ENCODE measurements around a stretch of chr14.

DNA sequence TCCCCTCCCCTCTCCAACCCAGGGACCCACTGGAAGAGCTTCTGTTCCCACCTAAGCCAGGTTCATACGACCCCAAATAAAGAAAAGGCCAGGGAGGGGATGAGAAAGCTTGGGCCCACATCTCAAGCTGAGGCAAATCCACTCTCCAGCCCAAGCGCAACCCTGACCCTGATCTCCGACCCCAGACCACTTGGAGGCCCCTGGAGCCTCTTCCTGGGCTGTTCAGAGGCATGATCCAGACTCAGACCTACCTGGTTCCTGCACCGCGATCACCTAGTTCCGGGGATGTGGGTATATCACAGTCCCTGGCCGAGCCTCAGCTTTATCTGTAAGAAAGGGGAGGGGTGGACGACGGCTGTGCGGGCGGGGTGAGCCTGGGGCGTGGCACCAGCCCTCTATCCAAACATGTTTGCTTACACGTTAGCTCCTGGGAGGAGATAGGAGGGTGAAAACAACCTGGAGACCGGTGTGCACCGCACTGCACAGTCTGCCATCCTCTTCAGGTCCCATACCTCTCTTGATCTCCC lies 1.3 kb downstream of the ANKRD9 start:
- RRBS: no CpG with 5 or more reads among the region's 15 CpGs

DNA sequence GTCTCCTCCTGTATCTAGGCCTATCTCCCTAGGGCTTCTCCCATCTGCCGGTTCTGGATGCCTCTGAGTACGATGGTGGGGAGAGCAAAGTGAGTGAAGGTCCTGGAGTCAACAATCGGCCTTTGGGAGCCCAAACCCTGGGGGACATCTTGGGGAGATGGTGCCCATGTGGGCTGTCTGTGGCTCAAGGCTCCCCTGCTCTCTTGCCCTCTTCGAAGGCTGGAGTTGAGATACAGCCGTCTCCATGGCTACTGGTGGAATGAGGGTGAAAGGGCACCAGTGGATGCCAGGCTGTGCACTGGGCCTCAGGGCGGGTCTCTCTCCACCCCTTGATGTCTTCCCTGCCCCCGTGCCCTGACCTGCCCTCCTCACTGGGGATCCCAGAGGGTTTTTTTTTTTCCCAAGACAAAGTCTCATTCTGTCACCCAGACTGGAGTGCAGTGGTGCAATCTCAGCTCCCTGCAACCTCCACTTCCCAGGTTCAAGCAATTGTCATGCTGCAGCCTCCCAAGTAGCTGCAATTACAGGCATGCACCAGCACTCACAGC lies 2.0 kb upstream of the ANKRD9 start:
- RRBS: no CpG with 5 or more reads among the region's 7 CpGs

- RRBS: no CpG with 5 or more reads among the region's 2 CpGs
These were observed 22.6 kb upstream of the ANKRD9 start for GRCh38 chr14:102532181-102532569.

DNA sequence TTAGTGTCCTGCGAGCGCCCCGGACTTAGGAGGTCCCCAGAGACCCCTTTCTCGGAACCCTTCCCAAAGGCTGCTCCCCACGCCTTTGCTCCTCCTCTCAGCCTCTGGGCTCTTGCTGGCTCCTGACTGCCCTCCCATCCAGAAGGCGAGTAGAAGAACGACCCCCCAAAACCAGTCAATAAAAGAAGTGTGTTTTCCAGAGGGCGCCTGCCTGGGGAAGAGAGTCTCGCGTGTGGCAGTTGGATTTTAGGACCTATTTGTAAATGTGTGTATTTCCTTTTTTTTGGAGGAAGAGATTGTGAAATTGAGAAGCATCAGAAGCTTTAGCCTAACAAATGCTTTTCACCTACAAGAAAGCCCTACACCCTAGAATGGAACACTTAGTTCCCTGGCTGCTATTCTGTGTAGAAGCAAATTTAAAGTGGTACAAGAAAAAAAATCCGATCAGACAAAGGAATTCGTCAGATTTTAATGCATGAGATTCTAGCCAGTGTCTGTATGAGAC lies 1.3 kb downstream of the RCOR1 start:
- RRBS: no CpG with 5 or more reads among the region's 12 CpGs

DNA sequence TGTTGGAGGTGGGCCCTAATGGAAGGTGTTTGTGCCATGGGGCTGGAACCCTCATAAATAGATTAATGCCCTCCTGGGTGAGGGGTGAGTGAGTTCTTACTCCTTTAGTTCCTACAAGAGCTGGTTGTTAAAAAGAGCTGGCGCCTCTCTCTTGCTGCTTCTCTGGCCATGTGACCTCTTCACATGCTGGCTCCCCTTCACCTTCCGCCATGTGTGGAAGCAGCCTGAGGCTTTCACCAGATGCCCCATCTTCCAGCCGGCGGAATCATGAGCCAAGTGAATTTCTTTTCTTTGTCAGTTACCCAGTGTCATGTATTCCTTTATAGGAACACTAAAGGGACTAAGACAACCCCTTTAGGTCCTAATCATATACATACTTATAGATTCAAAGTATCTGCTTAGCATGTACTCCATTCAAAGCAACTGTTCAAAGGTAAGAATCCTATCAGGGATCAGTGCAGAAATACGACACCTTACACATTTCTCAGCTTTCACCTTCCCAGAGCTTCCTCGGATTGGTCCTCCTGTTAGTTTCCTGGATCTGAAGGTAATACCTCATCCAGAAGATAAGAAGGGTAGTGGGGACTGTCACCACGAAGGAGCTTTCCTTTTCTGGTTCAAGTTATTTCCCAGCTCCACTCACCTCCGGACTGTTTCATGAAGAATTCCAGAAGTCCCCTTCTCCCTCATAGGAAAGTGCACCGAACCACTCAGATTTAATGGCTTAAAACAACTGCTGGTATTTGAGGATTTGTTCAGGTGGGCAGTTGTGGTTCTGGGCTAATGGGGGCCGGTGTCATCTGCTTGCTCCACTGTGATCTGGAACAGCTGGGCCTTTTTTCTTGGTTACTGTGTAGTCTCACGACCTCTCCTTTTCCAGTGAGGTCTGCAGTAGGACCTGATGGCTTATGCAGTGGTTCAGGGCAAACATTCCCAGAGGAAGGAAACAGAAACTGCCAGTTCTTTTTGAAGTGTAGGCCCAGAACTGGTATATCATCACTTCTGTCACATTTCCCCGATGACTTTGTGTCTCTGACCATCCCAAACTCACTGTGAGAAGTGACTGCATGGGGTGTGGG lies 38.0 kb downstream of the RCOR1 start:
- RRBS: no CpG with 5 or more reads among the region's 12 CpGs

DNA sequence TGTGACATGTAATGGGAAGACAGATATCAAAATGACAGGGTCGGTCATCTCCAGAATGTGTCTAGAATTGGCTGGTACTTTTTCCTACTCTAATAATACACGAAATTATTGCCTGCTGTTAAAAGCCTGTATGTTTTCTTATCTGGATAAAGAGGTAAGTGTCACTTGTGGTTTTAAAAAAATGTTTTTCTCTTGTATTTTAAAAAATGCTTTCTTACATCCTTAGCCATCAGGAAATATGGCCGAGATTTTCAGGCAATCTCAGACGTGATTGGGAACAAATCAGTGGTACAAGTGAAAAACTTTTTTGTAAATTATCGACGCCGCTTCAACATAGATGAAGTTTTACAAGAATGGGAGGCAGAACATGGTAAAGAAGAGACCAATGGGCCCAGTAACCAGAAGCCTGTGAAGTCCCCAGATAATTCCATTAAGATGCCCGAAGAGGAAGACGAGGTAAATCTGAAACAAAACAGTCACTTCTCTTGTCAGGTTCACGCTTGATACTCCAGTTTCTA lies 55.2 kb upstream of the TRAF3 start:
- RRBS: no CpG with 5 or more reads among the region's 10 CpGs

DNA sequence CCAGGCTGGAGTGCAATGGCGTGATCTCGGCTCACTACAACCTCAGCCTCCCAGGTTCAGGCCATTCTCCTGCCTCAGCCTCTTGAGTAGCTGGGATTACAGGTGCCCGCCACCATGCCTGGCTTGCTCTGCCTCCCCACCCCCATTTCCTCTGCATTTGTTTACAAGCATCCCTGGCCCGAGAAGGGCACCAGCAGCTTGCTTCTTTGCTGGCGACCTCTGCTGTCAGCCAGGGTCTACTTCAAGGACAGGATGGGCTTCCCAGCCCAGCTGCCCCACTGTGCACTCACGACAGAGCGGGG lies 4.1 kb upstream of the TRAF3 start:
- RRBS: no CpG with 5 or more reads among the region's 7 CpGs

DNA sequence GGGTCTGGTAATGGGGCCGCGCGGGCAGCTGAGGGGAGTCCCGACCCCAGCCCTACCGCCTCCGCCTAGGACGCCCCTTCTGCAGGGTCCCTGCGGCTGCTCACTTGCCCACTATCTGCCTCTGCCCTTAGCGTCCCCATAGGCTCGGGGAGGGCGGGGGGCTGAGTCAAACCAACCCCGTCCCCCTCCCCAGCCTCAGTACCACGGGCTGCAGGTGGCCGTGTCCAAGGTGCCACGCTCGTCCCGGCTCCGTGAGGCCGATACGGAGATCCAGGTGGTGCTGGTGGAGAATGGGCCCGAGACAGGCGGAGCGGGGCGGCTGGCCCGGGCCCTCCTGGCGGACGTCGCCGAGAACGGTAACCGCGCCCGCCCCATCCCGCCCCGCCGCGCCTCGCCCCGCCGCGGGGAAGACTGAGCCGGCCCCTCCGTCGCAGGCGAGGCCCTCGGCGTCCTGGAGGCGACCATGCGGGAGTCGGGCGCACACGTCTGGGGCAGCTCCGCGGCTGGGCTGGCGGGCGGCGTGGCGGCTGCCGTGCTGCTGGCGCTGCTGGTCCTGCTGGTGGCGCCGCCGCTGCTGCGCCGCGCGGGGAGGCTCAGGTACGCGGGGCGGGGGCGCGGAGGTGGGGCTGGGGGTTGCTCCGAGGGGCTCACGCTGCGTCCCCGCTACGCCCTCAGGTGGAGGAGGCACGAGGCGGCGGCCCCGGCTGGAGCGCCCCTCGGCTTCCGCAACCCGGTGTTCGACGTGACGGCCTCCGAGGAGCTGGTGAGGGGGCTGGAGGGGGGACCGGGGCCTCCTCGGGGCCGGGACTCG lies 7.5 kb downstream of the AMN start:
- RRBS: 6% methylated on average over 27 of the region's 93 CpGs

GRCh38 chr14:102930542-102931715 lies 8.5 kb downstream of the AMN start:
- RRBS: 11% methylated on average over 3 of the region's 57 CpGs

GRCh38 chr14:102943907-102944640 lies 21.6 kb downstream of the AMN start:
- RRBS: 82% methylated on average over 7 of the region's 35 CpGs

- RRBS: no CpG with 5 or more reads among the region's 15 CpGs
These were observed 47.6 kb downstream of the AMN start for GRCh38 chr14:102970028-102970568.

DNA sequence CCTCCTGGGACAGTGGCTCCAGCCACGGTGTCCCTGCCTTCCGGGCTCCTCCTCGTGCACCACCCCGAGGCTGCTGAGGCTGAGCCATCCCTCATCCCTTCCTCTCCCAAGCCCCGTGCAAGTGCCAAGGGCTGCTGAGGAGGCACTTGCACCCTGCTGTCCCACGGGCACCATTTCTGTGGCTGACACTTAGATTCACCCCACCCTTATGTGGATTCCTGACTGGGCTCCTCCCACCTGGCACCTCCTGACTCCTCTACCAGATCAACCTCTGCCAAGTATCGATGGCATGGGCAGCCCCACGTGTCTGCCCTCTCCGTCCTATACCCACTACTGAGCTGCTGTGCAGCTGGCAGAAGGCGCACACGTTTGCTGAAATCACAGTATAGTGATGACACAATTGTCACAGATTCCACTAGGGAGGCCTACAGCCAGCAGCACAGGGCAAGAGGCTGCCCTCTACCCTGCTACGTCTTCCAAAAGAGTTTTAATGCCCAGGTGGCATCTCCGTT lies 53.2 kb downstream of the CDC42BPB start:
- RRBS: 93% methylated on average over 2 of the region's 13 CpGs

DNA sequence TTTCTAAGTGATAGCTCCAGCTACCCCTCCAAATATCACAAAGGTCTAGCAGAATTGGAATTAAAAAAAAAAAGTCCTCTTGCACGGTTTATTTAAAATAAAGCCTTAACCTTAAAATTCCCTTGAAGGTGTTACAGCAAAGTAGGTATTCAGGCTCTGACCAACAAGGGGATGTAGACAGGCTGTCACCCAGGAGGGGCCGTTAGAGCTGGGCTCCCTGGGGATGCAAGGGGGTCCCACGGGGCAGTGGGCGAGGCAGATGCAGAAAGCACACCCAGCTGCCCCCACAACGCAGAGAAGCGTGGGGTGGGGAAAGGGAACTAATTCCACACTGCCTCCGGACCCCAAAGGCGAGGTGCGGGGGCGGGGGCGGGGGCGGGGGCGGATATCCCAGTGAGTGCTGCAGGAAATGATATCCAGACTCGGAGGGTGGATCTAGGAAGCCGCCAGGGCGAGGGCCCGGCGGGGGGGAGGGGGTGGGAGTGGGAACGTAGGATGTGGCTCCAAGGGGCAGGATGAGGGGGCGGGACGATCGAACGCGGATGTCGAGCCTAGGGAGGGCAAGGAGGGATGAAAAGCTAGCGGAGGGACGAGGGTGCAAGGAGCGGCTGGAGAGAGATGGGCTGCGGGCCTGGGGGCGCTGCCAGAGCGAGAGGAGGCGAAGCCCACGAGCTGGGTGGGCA lies 1.0 kb downstream of the CDC42BPB start:
- RRBS: no CpG with 5 or more reads among the region's 33 CpGs

DNA sequence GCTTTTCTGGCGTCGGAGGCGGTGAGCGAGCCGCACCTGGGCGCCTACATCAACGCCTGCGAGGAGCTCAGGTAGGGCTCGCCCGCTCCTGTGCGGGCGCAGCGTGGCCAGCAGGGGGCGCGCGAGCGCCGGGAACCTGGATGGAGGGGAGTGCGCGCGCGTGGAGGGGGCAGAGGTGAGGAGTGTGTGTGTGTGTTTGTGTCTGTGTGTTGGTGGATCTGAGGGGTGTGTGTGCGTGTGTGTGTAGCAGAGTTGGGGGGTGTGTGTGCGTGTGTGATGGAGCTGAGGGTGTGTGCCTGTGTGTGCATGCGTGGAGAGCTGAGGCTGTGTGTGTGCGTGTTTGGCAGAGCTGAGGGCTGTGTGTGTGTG lies 10.5 kb downstream of the EXOC3L4 start:
- RRBS: no CpG with 5 or more reads among the region's 26 CpGs

DNA sequence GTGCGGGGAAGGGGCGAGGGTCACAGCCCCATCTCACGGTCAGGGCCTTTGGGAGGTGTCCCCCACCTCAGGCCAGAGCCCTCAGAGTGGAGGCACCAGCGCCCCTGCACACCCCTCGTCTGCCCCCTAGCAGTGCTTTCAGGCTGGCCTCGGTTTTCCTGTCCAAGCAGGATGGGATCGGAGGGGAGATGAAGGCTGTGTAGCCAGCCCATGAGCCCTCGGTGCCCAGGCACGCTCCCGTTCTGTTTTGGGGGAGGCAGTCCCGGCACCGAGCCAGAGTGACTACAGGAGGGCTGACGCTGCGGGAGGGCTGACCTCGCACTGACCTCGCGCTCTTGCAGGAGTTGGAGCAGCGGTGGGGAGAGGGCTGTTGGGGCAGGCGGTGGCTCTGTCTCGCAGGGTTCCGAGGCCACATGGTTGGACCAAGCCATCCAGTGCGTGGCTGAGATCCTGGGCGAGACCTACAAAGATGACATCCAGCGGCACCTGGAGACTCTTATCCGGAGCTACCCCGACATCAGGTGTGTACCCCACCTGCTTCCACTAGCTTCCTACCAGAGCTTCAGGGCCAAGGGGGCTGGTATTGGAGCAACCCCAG lies 13.6 kb downstream of the EXOC3L4 start:
- RRBS: no CpG with 5 or more reads among the region's 26 CpGs

DNA sequence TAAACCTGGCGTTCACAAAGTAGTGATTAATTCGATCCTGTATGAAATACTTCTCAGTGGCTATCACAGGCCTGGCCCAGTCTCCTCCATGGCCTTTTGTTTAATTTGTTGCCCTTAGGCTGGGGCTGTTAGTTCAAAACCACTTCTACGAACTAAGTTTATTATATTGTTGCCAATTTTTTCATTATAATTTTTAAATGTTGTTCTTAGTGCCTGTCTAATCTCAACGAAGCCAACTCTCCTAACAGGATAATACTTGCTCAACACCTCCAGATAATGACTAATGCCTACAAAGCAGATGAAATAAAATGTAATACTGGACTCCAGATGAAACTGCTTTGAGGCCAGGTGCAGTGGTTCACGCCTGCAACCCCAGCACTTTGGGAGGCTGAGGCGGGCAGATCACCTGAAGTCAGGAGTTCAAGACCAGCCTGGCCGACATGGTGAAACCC lies 62.4 kb downstream of the TNFAIP2 start:
- RRBS: no CpG with 5 or more reads among the region's 7 CpGs

GRCh38 chr14:103194396-103194595 lies 71.0 kb downstream of the TNFAIP2 start:
- RRBS: no CpG with 5 or more reads among the region's 2 CpGs

- RRBS: no CpG with 5 or more reads among the region's 6 CpGs
These were observed 85.1 kb downstream of the TNFAIP2 start for GRCh38 chr14:103208352-103208687.

DNA sequence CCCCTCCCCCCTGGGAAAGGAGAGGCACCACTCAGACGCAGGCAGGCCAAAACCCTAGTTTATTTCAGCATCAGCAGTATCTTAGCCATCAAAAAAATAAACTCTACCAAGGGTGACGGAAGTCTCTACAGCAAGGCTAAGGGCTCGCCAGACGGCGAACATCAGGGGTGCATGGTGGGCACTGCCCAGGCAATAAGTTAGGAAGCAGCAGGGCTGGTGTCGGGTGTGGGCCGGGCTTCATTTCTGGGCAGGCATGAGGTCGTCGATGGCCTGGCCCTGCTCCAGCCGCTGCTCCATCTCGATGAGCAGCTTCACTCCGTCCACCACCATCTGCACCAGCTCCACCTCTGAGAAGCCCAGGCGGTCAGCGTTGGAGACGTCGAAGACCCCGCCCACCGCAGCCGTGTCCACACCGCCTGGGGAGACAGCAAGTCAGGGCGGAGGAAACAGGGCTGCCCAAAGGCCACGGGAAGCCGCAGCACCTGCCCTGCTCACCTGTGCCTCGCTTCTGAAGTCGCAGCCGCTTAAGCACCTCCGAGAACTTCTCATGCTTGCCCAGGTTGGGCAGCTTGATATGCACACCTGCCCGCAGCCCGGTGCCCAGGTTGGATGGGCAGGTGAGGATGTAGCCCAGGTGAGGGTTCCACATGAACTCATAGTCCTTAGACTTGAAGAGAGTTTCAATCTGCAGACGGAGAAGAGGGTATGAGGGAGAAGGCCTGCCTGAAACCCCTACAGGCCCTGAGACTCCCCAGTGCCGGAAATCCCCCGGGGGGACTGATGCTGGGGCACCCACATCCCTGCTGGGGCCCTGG lies 2.8 kb downstream of the CKB start:
- RRBS: 100% methylated on average over 1 of the region's 32 CpGs

- RRBS: no CpG with 5 or more reads among the region's 19 CpGs
These were observed 1.9 kb downstream of the BAG5 start for GRCh38 chr14:103560280-103561190.

Measured in islet of Langerhans (tissue), 1 donor.